Skin of body (tissue), 2 donors: Measurements from ENCODE around the genes DNAJC5 and SAMD10.

- RAMPAGE, long total RNA: no peak
Measured at GRCh38 chr20:63743128-63744097, 3.8 kb downstream of the SLC2A4RG start.

DNA sequence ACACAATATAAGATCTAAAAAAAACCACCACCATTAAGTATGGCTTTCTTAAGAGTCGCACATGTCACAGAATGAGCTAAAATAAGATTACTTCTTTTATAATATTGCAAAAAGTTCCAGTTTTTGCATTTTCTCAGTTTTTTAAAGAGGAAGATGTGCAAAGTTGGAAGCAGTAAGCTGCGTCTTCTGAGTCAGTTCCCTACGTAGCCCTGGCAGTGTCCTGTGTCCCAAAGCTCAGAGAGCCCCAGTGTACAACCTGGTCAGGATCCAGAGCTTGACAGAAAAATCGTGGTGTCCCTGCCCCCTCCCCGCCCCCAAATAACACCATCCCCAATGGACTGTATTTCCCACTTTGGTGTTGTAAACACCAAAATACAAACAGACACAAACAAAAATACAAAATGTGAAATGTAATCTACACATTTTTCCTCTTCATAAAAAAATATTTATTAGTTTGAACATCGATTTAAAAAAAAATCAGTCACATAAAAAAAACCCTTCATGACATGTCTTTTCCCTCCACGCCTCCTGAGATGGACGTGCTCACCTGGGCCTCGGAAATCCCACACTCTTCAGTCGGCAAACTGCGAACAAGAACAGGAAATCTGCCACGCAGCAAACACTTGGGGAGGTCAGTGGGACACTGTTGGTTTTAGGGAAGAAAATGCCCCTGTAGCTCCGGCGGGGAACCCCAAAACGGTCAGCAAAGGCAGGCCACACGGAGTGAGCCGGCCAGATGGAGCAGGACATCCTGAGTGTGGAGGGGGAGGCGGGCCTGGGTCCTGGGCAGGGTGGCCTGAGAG is 4.7 kb downstream of the SLC2A4RG start:
- RAMPAGE, long total RNA: no peak

- RAMPAGE, long total RNA: no peak
Measured at GRCh38 chr20:63789551-63789898, 41.5 kb downstream of the ZBTB46 start.

DNA sequence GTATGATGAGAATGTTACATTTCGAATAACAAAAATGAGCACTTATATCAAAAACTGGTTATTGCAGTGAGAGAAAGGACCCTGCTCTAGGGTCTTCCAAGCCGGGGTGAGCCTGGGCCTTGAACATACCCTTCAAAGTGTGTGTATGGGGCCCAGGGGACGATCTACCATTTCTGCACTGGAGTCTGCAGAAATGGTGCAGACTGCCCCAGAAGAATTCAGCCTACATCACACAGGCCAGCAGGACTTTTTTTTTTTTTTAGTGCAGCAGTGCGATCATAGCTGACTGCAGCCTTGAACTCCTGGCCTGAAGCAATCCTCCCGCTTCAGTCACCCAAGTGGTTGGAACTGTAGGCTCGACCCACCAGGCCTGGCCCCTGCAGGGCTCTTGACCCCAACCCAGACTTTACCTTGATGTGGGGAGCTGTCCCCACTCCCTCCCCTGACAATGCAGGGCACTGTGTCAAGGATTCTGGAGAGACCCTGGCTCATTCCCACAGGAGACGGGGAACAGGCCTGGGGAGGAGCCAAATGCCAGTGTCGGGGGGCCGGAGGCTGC is 3.9 kb upstream of the ABHD16B start:
- RAMPAGE, long total RNA: no peak

DNA sequence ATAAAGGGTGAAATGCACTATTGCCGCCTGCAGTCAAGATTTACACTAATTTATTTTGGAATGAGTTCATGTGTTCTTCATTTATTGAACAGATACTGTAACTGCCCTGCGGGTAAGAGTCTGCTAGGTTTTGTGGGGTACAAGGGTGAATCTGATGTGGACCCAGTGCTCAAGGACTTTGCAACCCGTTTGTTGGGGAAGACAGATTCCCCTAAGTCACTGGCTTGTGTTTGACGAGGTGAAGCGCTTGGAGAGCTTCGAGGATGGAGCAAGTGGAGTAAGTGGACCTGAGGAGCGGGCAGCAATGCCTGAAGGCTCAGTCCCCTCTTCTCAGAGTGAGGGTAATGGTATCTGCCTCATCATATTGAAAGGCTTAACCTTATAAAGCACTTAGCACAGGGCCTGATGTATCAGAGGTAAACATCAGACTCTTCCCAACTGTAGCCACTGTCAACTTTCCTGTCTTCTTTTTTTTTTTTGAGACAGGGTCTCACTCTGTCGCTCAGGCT is 2.4 kb upstream of the DNAJC5 start:
- RAMPAGE, long total RNA: no peak

- RAMPAGE, long total RNA: no peak
Measured at GRCh38 chr20:63894827-63895714, at the start of gene DNAJC5. DNAJC5 (plus strand) TSS chr20:63895126.

- RAMPAGE, long total RNA: no peak
Measured at GRCh38 chr20:63897807-63898466, 3.0 kb downstream of the DNAJC5 start.

DNA sequence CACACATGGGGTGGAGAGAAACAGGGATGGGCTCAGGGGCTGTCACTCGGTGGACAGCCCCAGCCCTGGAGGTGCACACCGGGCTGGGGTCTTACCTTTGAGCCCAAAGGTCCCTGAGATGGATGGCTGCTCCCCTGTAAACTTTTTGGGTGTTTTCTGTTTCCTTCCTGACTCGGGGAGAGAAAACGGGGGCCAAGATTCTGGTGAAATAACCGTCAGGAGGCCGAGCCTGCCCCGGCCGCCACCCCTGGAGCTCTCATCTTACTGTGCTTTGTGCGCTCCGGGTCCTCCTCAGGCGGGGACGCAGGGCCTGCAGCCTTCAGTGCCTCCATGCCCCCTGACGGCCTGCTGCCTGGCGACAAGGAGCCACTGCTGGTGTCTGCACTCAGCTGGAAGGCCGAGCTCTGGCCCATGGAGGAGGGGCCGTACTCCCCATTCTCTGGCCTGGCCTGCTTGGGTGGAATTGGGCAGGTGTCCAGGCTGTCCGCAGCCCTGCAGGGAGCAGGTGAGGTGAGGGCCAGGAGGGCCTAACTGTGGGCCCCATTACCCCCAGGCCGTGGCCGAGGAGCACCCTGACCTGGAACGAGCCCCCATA is 5.4 kb downstream of the ZNF512B start:
- RAMPAGE, long total RNA: no peak

- RAMPAGE, long total RNA: no peak
Measured at GRCh38 chr20:63979360-63979798, at the start of gene SAMD10. SAMD10 (minus strand) TSS chr20:63979642.

GRCh38 chr20:64050378-64050911 is 1.0 kb upstream of the SOX18 start:
- RAMPAGE, long total RNA: no peak

- RAMPAGE, long total RNA: no peak
Measured at GRCh38 chr20:64071221-64071838, 8.0 kb downstream of the RGS19 start.

GRCh38 chr20:64082412-64082868 is 1.8 kb downstream of the LKAAEAR1 start:
- RAMPAGE, long total RNA: no peak

DNA sequence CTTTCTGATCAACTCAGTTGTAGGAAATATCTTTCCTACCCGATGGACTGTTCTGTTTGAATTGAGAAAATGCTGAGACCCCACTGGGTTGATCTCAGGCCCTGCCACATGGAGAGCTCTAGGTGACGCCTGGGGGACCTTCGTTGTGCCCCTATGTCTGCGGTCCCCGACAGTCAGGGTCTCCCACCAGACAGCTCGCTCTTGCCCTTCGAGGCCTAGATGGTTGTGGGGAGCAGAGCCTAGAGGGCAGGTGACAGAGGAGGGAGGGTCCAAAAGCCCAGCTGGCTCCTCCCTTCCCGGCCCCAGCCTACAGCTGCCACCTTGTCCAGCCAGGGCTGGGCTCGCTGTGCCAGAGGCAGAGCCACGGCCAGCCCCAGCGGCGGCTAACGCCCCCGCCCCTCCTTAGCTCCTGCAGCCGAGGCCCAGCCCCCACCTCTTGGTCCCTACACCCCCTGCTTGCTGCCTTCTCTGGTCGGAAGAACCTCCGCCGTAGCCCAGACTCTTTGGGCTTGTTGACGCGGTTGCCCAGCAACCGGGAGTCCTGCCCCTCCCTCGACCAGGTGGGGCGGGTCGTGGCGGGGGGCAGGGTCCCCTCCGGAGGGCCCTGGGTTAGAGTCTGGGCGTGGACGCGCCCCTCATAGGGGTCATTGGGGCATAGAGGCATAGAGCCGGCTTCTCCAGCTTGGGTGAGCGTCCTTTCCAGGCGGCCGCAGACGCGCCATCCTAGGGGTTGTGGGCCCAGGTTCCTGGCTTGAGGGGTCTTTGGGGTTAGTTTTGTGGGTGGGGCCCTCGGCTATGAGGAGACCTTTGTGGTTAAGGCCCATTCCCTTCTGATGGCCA is 485 bp upstream of the LKAAEAR1 start:
- RAMPAGE, long total RNA: no peak